UCH-1 (cell line): ENCODE measurements around the genes UPB1 and GUCD1.

DNA sequence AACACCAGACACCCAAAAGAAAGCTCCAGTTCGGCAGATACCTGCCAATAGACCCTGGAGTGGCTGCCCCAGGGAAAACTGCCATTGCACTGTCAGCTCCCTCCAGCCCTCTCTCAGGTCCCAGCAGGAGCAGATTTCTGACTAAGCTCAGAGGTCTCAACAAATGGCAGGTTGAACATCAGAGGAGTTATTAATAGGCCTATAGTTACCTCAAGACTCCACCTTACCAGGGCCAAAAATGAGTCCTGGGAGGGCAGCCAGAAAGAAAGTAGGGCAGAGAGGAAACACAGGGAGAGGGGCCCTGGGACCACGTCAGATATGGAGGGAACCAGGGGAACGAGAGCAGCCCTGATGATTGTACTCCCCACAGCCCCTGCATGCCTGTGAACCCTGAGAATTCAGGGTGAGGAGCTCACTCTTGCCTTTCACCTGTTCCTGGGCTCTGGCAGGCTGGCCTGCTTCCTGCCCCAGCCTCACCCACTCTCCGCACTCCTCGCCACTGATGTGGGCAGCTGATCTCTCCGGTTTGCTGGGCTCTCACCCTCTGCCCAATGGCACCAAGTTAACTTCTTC lies 4.3 kb upstream of the RGL4 start:
- RRBS = no CpG with 5 or more reads among the region's 6 CpGs

DNA sequence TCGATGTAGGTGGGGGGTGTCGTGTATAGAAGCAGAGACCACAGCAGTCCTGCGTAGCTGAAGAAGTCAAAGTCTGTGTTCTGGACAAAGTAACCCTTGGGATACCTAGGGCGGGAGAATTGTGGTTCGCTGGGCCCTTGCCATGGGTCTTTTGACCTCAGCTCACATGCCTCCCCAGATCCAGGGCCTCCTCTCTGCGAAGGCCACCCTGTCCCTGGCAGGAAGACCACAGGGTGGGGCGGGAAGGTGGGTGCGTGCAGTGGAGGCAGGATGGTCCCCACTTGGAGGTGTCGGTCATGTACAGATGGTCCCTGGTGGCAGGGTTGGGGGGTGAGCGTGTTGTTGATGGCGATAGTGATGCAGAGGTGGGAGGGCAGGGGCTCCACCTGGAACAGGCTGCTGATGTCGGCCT lies 23.4 kb downstream of the RGL4 start:
- RRBS = no CpG with 5 or more reads among the region's 12 CpGs

GRCh38 chr22:23786263-23786604 lies 532 bp upstream of the SMARCB1 start:
- RRBS = no CpG with 5 or more reads among the region's 7 CpGs

DNA sequence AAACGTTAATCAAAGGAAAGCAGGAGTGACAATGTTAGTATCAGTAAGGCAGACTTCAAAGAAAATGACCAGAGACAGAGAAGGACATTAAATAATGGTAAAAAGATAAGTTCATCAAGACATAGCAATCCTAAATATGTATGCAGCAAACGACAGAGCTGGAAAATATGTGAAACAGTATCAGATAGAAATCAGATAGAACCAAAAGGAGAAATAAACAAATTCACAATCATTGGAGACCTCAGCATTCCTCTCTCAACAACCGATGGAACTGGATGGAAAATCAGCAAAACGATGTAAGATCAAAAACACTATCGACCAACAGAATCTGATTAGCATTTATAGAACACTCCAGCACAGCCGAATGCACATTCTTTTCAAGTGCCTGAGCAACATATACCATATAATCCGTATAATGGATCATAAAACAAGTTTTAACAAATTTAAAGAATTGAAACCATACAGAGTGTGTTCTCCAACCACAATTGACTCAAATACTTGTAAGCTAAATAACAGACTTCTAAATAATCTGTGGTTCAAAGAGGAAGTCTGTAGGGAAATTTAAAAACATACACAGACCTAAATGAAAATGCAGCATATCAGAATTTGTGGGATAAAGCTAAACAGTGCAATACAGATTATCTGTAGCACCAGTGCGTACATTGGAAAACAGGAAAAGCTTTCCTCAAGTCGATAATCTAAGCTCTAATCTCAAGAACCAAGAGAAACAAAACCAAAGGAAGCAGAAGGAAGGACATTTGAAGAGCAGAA lies 24.5 kb downstream of the SMARCB1 start:
- RRBS = no CpG with 5 or more reads among the region's 9 CpGs

- RRBS = no CpG with 5 or more reads among the region's 13 CpGs
These were observed 22.8 kb downstream of the DERL3 start for GRCh38 chr22:23815901-23816536.

DNA sequence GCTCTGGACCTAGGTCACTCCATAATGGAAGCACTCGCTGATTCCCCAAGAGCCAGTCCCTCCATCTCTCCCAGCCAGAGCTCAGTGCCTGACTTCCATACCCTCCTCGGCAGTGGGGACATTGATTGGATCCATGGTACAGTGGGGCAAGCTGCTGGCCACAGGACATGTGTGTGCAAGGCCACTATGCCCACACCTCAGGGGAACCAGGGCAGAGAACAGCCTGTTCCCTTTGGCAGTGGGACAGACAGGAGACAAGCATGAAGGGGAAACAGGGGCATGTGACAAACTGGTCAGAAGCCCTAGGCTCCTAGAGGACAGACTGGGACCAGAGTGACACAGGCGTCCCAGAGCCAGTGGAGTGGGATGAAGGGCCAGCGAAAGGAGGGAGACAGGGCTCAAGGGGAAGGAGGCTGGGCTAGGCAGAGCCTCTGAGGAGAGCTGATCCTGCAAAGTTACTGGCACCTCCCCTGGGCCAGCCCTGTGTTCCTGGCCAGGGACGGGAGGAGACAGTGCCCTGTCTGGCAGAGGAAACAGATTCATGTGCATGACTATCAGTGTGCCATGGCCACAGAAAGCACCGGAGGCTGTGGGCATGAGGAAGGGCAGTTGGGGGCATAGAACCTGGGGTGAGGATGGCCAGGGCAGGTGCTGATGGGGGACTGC lies 10.0 kb downstream of the DERL3 start:
- RRBS = no CpG with 5 or more reads among the region's 6 CpGs

DNA sequence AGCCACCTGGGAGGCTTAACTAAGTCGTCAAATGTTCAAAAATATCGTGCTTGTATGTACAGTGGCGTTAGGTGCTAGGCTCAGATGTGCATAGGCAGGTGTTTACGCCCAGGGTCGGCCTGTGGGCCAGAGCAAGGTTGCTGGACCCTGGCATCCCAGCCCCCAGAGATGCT lies 316 bp downstream of the SLC2A11 start:
- RRBS = no CpG with 5 or more reads among the region's 5 CpGs

DNA sequence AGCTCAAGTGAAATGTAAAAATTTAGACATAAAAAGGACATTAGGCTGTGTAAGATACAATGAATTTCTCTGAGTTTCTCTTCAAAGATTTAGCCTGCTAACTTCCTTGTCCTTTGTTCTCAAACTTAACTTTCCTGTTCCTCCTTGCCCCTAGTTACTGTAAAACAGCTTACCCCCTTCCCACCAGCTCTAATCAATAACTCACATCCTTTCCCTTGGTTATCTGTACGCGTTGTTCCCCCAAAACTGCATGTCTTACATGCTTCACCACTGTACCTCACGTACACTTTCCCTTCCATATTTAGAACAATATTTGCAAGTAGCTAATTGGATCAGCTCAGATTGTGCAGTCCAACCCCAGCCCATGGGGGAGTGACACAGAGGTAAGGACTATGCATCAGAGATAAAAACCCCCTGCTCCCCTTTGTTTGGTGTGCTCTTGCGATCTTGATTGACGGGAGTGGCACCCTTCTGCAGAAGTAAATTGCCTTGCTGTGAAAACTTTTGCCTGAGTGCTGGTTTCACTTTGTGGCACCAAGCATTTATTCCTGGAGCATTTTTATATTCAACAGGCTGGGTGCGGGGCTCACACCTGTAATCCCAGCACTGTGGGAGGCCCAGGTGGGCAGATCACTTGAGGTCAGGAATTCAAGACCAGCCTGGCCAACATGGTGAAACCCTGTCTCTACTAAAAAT lies 30.9 kb downstream of the MIF start:
- RRBS = no CpG with 5 or more reads among the region's 6 CpGs

- RRBS = 25% methylated on average over 1 of the region's 28 CpGs
These were observed 24.5 kb upstream of the SUSD2 start for GRCh38 chr22:24156655-24157406.

DNA sequence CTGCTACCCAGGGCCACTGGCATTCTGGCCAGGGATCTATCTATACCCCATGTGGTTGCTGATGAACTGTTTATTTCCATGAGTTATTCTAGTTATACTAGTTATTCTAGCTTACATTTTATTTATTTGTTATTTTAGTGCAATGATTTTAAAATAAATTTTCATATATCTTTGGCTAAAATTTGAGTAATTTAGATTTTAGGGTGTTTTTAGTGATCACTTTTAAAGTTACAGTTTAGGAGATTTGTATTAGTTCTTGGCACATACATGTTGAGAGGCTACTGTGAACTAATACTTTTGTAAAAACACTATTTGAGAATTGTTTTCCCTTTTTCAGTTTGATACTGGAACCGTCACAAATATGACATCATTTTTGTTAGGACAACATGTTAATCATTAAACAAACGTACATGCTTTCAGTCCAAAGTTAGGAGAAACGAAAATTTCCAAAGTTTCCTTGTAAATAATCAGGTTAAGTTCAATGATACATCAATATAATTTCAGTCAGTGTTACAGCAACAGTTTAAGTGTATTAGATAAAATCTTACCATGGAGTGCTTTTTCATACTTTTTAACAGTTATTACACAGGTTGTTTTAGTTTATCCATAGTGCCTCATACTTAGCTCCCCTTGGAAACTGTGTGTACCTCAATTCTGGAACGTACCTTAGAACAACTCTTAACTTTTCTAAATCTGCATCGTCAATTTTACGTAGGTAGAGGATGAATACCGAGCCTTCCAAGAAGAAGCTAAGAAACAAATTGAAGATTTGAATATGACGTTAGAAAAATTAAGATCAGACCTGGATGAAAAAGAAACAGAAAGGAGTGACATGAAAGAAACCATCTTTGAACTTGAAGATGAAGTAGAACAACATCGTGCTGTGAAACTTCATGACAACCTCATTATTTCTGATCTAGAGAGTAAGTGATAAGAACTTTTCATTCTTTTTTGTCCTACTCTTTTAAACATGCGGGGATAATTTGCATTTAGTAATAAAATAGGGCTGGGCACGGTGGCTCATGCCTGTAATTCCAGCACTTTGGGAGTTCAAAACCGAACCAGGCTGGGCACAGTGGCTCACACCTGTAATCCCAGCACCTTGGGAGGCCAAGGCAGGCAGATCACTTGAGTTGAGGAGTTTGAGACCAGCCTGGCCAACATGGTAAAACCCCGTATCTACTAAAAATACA lies 53.3 kb downstream of the SPECC1L start:
- RRBS = no CpG with 5 or more reads among the region's 13 CpGs

GRCh38 chr22:24390010-24390418 lies 37.4 kb upstream of the ADORA2A start:
- RRBS = no CpG with 5 or more reads among the region's 3 CpGs

DNA sequence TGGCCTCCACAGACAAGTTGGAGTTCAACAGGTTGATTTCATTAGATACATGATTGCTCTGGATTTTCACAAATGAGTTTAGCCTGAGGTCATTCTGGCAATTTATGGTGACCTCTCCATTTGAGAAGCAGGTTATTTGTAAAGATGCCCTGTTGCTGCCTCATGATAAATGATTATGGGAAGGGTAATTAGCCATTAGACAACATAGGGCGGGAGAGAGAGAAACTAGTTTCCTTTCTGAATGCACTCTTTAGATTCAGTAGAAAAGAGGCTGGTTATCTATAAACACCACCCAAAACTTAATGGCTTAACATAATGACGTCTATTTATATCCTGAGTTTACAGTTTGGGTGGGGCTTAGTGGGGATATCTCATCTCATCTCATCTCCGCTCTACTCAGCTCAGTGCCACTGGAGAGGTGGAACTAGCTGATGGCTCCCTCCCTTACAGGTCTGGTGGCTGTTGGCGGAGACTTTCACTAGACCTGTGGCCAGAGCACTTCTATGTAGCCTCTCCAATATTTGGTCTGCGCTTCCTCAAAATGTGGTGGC lies 34.9 kb upstream of the ADORA2A start:
- RRBS = no CpG with 5 or more reads among the region's 5 CpGs

- RRBS = 36% methylated on average over 56 of the region's 95 CpGs
These were observed 3.1 kb upstream of the ADORA2A start for GRCh38 chr22:24424093-24424961.

GRCh38 chr22:24426501-24427096 lies 800 bp upstream of the ADORA2A start:
- RRBS = 65% methylated on average over 2 of the region's 12 CpGs

- RRBS = no CpG with 5 or more reads among the region's 8 CpGs
These were observed 33.3 kb downstream of the ADORA2A start for GRCh38 chr22:24460569-24461134.

GRCh38 chr22:24494829-24495464 lies at the start of gene UPB1:
Gene UPB1, plus strand, starts transcription at chr22:24495332.
- RRBS = 72% methylated on average over 8 of the region's 57 CpGs

GRCh38 chr22:24506948-24507493 lies 11.9 kb downstream of the UPB1 start:
- RRBS = no CpG with 5 or more reads among the region's 6 CpGs

DNA sequence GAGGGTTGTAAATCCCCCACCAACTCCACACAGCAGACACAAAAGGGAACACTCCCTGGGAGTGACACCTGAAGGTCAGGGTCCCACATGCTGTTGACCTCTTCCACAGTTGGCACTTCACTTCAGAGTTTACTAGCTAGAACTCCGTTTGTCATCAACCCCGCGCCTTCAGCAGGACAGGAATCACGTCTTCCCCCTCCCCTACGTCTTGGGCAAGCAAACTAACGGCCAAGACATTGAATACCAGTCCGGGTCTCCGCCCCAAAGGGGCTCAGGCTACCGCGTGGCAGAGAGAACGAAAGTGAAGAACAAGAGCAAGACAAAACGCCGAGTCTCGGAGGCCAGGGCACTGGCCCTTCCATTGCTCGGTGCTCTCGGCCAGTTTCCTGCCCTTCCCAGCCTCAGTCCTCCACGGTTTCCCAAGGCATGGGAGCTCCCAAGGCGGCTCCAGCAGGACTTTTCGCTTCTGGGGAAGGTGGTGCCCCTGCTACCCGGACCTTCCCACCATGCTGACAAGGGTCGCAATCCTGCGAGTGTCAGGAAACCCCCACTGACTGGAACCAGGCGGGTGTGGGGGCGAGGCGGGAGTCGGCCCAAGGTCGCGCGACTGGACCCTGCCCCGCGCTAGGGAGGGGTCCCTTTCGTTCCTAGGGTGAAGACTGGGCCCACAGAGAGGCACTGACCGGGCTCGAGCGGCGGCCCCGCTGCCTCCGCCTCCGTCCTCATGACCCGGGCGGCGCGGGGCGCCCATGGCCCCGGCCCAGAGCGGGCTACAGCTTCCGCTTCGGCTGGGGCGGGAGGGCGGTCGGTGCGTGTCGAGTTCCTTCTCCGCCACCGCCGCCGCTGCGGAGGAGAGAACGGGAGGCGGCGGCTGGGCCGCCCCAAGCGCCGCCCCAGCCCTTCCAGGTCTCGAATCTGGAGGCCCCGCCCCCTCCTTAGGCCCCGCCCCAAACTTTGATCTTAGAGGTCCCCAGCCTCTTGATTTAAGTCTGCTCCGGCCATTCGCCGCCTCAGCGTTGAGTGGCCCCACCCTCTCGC lies at the start of gene GUCD1:
GUCD1 (minus strand) TSS at position 873 of the 1,038 bp plus-strand sequence.
- RRBS = 3% methylated on average over 12 of the region's 72 CpGs

- RRBS = no CpG with 5 or more reads among the region's 15 CpGs
These were observed 67.2 kb downstream of the PIWIL3 start for GRCh38 chr22:24707086-24707861.

DNA sequence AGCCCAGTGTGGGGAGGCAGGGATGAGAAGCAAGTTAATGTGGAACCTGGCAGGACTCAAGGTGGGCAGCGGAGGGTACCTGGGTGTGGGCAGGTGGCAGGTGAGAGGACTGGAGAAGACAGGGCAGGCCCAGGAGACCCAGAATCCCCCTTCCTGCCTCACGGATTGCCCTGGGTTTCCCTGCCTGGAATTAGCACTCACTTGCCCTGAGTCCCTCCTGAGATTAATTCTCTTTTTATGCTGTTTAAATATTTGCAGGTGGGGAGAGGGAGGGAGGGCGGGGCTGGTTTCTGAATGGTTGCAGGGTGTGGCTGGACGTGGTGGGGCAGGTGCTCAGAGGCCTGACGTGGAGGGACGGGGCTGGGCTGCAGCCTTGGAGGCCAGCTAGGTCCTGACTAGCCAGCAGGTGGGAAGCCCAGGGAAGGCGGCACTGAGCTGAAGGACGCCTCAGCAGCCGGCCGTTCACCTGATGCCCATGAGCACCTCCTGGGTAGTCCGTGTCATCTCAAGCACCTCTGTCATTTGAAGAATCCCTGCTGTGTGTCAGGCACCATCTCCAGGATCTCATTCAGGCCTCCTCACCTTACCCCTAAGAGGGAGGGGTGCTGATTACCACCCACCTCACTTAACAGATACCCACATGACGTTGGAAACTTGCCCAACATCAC lies 21.2 kb downstream of the SGSM1 start:
- RRBS = no CpG with 5 or more reads among the region's 12 CpGs